ENCODE measurements around the gene KIRREL3.

- PRO-cap, 10 experiments, result peak in 1 of 10 experiments; most common plus-strand start chr11:126357152 (in 1)
Measured at GRCh38 chr11:126357043-126357693, 1.7 kb downstream of the ST3GAL4 start.

- PRO-cap, 10 experiments, result peak in 5 of 10 experiments; most common plus-strand start chr11:126366214 (in 3); most common minus-strand start chr11:126366424 (in 2)
Measured at GRCh38 chr11:126365888-126366839, 10.7 kb downstream of the ST3GAL4 start.

DNA sequence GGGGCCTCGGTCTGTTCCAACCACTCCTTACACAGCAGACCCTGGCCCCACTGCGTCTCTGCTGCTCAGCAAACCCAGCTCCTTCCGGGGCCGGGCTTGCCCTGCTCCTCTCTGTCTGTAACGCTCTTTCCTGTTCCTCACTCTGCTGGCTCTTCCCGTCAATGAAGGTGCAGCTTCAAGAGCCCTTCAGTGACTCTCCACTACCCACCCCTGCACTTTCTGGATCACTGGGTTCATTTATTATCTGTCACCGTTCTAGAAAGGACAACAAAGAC lies 122.5 kb downstream of the ST3GAL4 start:
- PRO-cap, 10 experiments, result no peak in any of the 10 experiments

DNA sequence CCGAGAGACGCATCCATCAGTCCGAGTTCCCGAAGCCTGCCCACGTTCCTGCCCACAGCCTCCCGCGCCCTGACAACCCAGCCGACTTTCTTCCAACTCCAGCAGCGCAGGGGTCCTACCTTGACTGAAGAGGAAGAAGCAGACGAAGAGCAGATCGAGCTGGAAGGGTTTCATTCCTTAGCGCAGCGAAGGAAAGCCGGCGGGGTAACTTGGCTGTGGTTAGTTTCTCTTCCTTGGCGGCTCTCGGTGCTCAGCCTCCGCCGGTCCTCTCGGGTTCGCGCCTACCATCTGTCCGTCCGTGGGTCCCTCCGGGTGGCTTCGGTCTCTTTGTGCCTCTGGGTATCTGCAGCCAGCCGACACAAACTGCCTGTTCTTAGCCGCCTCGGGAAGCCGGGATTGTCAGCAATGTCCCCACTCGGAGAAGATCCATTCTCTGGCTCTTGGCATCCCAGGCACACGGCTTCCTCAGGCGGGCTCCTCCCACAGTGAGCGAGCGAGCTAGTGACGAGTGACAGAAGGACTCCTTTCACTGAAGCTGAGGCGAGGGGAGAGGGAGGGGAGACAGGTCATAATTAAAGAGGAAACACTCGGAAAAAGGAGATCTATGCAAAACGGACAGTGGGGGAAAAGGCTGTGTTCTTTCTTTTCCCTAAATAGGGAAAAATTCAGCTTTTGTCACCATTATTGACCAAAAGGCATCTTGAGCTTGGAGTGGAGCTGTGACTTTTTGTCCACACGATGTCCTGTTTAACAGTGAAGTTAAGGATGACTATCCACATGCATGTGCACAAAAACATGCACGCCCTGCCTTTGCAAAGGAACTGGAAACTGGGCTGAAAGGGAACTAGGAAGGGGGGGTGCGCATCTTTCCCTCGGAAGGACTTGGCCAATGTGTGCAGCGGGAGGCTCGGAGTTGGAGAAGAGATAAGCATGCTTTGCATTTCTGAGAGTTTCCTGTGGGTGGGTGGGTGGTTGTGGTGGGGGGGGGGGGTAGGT lies at the start of gene KIRREL3:
TSS of gene KIRREL3 (minus strand) at position 435 of the 996 bp plus-strand sequence.
- PRO-cap, 10 experiments, result no peak in any of the 10 experiments

- PRO-cap, 10 experiments, result no peak in any of the 10 experiments
Measured at GRCh38 chr11:128208325-128209063, 378.9 kb downstream of the ETS1 start.

- PRO-cap, 10 experiments, result peak in 2 of 10 experiments; most common plus-strand start chr11:128290732 (in 2); most common minus-strand start chr11:128290620 (in 2)
Measured at GRCh38 chr11:128290174-128290852, 297.0 kb downstream of the ETS1 start.

DNA sequence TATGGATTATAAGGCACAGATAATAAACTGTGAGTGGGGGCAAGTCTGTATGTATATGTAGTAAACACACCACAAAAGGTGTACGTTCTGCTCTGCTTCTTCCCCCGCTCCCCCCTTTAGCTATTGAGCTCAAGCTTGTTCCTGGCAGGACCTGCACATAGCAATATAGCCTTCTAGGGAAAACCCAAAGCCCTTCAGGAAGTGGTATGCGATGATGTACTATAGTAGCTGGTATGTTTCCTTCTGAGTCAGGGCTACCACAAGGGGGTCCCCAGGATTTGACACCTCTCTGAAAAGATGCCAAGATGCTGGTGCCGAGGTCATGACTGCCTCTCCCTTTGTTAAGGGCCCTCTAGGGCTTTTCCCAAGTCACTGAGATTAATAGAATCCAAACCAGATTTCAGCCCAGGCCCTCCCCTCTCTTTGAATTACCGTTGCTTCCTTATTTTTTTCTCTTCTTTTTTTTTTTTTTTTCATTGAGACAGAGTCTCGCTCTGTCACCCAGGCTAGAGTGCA lies 268.5 kb downstream of the ETS1 start:
- PRO-cap, 10 experiments, result no peak in any of the 10 experiments

- PRO-cap, 10 experiments, result peak in 1 of 10 experiments; most common plus-strand start chr11:128342981 (in 1)
Measured at GRCh38 chr11:128342413-128343540, 244.6 kb downstream of the ETS1 start.

- PRO-cap, 10 experiments, result no peak in any of the 10 experiments
Measured at GRCh38 chr11:128461702-128462764, 125.3 kb downstream of the ETS1 start.

DNA sequence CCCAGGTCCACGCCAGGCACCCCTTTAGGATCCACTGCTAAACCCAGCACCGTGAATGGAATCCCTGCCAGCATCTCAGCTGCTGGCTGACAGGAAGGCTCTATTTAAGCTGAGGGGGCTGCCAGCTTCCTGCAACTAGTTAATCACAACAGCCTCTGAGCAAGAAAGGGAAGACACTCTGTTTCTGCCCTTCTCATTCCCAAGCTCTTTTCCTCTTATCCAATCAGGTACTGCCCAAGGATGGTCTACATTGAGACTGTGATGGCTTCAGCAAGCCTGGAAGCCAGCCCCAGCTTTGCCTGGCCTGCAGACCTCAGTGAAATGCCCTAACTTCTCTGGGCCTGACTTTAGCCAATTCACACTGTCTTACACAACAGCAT lies 112.7 kb downstream of the ETS1 start:
- PRO-cap, 10 experiments, result no peak in any of the 10 experiments

DNA sequence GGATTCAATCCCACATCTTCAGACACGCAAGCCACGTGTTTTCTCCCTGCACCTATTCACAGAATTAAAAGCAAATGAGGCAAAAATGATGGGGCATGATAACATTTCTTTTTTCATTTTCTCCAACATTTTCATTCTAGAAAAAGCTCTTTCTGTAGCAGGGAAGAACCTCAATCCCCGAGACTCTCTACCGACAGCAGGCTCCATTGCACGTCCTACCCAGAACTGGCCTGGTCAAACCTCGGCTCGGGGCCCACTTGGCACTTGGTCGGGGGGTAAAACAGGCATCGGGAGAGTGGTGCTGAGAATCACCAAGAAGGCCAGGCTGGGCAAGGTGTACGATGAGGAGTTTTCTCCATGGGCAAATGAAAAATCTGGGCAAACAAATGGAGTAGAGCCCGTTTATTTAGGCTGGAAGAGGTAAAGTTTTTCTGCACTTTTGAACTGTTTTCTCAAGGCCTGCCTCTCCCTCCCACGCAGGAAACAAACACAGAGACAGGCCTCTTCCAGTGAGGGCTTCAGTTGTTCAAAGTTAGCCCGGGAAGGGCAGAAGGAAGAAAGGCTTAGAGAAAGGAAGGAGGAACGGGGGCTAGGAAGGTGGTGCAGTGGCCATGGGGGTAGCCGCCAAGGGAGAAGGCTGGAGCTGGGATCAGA lies 87.7 kb downstream of the ETS1 start:
- PRO-cap, 10 experiments, result no peak in any of the 10 experiments

GRCh38 chr11:128503203-128504058 lies 83.9 kb downstream of the ETS1 start:
- PRO-cap, 10 experiments, result no peak in any of the 10 experiments

DNA sequence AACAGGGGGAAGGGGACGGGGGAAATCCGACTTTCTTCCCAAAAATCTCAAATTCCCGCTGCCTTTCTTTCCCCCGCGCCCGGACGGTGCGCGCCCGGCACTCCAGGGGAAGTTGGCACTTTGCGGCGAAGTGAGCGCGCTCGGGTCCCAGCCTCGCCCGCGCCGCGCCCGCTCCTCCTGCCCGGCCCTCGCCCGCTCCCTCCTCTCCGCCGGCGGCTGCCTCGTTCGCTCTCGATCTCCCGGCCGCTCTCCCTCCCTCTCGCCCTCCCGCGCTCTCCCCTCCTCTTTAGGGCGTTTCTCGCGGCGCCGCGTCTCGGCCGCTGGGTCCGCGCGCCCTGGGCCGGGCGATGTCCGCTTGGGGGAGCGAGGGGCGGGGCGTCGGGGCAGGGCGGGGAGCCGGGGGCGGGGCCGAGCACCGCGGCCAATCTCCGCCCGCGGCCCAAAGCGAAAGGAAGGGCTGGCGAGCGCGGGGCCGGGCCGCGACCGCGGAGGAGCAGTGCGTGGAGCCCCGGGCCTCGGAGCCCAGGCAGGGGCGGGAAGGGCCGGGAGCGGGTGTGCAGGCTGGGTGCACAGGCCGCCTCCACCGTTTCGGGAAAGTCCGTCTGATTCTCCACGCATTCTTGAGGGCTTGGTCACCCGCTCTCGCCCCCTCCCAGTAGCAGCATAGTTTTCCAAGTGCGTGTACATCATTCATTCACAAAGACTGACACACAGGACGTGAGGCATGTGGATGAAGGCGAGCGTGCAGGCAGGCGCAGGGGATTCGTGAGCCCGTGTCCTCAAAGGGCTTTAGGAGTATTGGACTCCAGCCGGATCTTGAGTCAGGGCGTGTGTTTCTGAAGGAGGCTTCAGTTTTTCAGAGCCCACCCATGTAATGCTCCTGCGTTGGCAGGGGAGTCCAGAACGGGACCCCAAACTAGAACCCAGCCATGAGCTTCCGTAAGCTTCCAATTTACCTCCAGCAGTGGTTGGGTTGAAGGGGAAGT lies 65.0 kb downstream of the ETS1 start:
- PRO-cap, 10 experiments, result peak in 10 of 10 experiments; most common plus-strand start position 530 of the sequence (in 6); most common minus-strand start position 261 of the sequence (in 10)

GRCh38 chr11:128575990-128576614 lies 11.3 kb downstream of the ETS1 start:
- PRO-cap, 10 experiments, result peak in 4 of 10 experiments; most common minus-strand start chr11:128576084 (in 4)

DNA sequence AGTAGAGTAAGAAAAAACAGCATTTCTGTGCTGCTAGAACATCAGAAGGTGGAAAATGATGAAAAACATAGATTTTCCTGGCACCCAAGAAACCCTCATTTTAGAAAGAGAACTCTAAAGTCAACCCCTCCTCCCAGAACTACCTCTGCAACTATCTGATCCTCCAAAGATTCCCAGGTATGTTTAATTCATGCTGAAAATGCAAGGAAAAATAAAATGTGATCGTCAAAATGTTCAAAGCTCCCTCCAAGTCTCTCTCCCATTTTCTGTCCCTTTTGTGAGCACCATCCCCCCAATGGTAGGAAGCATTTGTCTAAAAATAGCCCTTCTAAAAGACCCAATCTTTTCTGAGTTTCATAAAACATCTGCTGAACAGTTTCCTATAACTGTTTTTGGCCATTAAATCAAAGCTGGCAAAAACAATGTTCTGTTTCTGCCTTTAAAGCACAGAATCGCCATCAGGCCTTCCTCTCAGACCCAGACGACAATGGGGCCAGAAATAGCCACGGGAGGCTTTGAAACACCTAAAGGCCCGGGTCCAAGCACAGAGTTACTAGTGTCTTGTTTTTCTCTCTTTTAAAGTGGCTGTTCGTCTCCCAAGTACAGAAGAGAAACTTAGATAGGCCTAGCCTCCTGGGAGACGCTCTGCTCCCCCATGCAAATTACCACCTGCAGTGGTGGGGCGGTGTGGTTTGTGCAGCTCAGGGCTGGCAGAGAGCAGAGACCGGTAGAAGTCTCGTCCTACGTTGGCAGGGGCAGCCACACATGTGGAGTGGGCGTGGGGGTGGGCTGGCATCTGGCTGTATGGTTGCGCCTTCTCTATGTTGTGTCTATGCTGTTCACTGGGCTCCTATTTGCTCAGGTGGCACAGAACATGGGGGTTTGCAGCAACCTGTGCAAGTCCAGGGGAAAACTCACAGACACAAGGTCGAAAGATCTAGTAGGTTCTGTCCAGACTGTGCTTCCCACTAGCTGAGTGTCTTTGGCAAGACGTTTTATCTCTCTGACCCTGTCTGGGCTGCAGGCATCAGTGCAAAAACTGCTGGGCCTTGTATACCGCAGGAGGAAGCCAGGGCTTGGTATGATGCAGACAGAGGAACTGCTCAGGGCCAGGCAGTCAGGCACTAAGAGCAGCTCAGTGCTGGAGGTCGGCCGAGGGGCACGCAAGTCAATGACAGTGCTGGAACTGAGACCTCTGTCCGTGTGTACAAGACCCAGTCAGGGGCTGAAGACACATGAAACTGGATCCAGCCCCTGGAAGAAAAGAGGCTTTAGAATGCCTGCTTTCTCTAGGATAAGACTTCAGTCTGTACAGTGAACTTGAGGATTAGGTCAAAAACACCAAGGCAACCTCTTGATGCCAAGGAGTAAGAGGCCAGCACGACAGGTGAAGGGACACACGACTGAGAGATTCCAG lies 23.6 kb upstream of the ETS1 start:
- PRO-cap, 10 experiments, result peak in 2 of 10 experiments; most common plus-strand start position 730 of the sequence (in 1)

- PRO-cap, 10 experiments, result no peak in any of the 10 experiments
Measured at GRCh38 chr11:128707519-128707718, 13.5 kb downstream of the FLI1 start.

DNA sequence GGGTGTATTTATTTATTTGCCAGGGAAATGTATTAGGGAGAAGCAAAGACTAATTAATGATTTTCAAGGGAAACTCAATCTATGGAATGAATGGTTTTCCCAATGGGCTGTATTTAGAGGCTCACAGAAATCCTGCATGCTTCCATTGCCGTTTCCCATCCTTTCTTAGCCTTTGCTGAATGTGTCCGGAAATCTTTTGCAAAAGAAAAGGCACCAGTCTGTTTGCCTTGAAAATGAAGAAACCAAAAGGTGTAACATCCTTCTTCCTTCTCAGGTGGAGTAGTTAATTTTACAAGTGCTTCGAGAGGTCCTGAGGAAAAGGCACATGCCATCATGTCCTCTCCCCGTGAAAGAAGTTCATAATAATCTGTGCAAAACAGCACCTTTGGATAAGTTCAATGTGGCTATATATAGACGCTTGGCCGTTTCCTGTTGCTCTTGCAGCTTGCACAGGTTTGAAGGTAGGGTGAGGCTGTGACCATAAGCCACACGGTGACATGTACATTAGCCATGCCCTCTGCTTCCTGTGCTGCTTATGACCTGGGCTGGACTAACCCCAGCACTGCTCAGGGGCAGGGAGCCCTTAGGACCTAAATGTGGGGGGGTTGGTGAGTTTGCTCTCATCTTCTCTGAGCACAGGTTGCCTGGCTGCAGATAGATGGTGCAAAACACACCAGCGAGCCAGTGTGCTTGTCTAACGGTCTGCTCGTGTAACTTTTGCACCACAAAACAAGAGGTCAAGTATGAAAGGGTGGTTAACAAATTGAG lies 37.0 kb downstream of the FLI1 start:
- PRO-cap, 10 experiments, result no peak in any of the 10 experiments

- PRO-cap, 10 experiments, result no peak in any of the 10 experiments
Measured at GRCh38 chr11:128852136-128852761, 14.8 kb downstream of the KCNJ1 start.

DNA sequence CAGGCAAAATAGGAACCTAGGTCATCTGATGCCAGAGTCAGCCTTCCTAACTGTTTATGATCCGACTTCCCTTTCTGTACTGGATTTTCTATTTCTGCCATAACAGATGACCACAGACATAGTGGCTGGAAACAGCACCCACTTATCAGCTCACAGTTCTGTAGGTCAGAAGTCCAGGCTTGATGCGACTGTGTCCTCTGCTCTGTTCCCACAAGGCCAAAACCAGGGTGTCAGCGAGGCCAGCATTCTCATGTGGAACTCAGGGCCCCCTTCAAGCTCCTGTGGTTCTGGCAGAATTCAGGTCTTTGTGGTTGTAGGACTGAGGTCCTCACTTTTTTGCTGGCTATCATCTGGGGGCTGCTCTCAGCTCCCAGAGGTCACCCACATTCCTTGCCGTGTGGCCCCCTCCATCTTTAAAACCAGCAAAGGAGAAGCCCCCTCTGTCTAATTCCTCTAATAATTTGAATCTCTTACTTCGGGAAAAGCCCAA lies 15.1 kb downstream of the KCNJ5 start:
- PRO-cap, 10 experiments, result peak in 1 of 10 experiments; most common plus-strand start position 105 of the sequence (in 1); most common minus-strand start position 58 of the sequence (in 1)

GRCh38 chr11:128908306-128909068 lies 17.3 kb downstream of the KCNJ5 start:
- PRO-cap, 10 experiments, result no peak in any of the 10 experiments